GM23338 (cell line): Measurements from ENCODE around the genes ARHGAP30, KLHDC9, PPOX and ATF6.

DNA sequence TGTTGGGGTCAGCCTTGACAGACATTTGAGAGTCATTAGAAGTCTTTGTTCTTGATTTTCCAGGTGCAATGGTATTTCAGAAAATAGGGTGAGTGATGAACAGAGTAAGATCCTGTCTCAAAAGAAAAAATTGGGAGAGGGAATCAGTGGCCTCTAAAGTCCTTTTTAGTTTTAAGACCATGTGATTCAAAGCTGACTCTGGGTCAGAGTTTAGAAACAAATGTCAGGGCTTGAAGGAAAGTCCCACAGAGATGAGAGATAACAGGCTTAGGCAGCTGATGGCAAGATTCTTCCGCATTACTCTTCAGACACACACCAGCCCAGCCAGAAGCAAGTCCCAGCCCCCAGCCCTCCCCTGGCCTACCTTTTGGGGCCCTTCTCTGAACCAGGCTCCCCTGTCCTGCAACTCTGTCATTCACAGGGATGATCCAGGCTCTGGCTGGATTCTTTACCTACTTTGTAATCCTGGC, 13.2 kb upstream of the CASQ1 start:
- PRO-cap, result no peak
- RAMPAGE, long total RNA, result no peak

DNA sequence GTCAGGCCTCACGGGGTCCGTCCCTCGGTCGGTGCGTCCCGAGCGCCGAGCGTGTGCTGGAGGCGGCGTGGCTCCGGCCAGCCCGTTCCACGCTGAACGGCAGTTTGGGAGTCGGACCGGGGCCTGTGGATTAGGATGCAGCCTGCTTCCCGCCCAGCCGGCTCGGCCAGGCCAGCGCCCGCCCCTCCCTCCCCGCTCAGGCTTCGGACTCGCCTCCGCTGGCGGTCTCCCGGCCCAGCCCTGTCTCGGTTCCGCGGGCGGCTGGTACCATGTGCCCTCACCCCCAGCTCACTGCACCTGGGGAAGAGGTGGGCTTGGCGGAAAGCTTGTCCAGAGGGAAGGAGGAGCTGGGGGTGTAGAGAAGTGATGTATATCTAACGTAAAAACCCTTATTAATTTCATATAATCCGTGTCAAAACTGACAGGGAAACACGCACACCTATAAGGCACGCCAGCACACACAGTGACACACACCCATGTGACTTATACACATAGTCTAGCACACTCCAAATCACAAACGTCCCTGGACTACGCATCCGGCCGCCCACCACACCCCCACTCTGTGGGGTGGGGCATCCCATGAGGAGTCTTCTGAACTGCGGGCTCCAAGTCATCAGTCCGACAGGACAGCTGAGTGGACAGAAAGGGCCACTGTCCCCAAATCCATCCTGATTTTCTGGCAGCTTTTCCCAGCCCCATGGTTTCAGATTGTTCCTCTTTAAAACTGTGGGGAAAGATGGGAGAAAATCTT, 644 bp downstream of the PEA15 start:
- PRO-cap, result bidirectional peak, plus-strand start at position 102 of the sequence, minus-strand start at position 106 of the sequence; bidirectional peak, plus-strand start at position 616 of the sequence, minus-strand start at position 290 of the sequence
- RAMPAGE, long total RNA, result no peak

- PRO-cap, result no peak
- RAMPAGE, long total RNA, result no peak
These were observed 7.8 kb downstream of the VANGL2 start for GRCh38 chr1:160407682-160409022.

DNA sequence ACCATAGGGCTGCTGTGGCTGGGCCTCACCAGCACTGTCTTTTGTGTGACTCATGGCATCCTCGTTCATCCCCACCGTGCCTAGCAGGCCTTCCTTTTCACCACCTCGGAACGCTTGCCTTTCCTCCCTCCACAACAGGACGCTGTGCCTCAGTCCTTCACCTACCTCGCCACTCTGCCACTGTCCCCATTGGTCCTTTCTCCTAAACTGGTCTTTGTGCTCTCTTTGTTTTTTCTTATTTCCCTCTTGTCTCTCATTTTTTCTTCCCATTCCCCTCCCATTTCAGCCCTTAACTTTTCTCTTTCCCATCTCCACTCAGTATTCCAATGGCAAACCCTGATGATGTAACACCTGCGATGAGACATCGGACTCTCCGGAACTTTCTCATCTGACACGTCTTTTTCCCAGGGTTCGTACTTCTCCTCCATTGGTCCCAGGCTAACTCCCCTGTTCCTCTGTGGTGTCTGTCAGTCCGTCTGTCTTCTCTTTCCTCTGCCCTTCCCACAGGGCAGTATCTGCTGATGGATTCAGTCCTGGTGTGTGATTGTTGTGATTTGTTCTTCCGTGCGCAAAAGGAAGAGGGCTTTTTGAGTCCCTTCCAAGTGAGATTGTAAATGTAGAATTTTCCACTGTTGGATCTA, 27.6 kb downstream of the VANGL2 start:
- PRO-cap, result no peak
- RAMPAGE, long total RNA, result no peak

DNA sequence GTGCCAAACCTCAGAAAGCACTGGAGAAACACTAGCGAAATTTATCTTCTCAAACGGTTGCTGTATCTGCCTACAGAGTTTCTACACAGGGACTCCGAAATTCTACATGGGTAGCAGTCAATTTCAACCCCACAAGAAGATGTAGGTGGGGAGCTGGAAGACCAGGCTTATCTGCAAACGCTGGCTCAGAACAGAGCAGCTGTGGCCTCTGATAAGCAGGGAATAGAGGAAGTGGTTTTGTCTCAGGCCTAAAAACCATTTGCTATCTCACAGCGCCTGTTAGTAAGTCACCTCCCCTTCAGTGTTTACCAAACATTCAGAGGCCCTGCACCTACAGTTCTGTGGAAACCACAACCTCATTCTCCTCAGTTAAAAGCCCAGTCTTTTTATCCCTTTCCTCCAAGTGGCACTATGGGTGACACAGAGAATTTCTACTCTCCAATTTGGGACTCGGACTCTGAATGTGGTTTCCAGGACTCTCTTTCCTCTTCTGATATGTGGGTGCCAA, 17.1 kb upstream of the SLAMF6 start:
- PRO-cap, result no peak
- RAMPAGE, long total RNA, result no peak

DNA sequence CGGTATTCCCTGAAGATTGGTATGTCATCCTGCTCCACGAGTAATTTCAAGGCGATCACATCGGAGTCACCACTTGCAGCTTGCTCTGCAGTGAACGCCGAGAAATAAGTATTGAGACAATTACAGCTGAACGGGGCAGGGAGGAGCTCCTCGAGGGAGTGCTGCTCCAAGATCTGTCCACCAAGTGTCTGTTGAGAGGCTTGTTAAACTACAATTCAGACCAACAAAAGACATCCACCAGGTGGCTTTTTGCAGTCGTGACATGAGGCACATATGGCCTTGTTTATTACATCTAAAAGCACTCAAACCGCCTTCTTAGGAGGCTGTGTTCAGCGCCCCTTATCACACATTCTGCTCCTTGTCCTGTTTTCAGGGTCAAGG, 12.9 kb upstream of the CD48 start:
- PRO-cap, result no peak
- RAMPAGE, long total RNA, result no peak

GRCh38 chr1:160744039-160744832, 5.2 kb downstream of the SLAMF7 start:
- PRO-cap, result no peak
- RAMPAGE, long total RNA, result no peak

DNA sequence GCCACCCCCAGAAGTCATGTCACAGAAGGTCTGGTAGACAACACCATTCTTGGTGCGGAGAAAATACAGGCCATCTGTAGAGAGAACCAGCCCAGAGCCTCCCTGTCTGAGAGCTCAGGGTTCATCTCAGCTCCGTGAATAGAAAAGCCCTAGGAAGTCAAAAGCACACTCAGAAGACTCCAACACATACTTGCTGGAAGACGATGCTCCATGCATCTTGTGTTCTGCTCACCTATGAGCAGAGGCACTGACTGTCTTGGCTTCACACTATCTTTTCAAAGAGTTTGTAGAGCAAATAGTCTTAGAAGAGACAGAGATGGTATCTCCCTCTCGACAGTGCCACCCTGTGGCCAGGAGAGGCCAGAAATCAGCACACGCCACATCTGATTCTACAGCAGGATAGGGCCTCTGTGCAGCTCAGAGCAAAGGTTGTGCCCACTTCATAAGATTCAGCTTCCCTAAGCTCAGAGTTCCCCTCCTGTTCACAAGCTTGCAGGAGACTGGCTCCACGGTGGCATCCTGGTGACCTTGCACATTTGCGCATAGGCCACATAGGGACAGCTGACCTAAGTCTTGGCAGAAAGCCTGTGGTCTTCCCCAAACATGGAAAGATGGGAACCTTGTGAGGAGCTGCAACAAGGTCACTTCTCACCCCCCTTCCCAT, 3.3 kb downstream of the ITLN2 start:
- PRO-cap, result no peak
- RAMPAGE, long total RNA, result no peak

DNA sequence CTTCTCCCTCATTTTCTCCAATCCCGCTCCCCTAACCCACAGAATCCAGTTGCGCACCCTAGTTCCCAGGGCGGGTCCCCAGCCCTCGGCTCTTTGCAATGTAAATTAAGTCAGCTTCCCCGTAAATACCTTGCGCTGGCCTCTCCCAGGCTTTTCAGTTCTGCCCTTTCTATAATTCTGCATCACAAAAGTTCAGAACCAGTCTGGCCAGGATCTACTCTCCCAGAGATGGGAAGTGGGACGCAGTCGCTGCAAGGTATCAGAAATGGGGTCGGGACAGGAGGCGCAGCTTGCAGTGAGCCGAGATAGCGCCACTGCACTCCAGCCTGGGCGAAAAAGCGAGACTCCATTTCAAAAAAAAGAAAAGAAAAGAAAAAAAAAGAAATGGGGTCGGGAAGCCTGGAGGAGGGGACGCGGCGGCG, 27.0 kb upstream of the ITLN2 start:
- PRO-cap, result bidirectional peak, plus-strand start at position 262 of the sequence, minus-strand start at position 100 of the sequence
- RAMPAGE, long total RNA, result no peak

GRCh38 chr1:161046583-161047794, 1.2 kb upstream of the USF1 start:
- PRO-cap, result no peak
- RAMPAGE, long total RNA, result no peak

DNA sequence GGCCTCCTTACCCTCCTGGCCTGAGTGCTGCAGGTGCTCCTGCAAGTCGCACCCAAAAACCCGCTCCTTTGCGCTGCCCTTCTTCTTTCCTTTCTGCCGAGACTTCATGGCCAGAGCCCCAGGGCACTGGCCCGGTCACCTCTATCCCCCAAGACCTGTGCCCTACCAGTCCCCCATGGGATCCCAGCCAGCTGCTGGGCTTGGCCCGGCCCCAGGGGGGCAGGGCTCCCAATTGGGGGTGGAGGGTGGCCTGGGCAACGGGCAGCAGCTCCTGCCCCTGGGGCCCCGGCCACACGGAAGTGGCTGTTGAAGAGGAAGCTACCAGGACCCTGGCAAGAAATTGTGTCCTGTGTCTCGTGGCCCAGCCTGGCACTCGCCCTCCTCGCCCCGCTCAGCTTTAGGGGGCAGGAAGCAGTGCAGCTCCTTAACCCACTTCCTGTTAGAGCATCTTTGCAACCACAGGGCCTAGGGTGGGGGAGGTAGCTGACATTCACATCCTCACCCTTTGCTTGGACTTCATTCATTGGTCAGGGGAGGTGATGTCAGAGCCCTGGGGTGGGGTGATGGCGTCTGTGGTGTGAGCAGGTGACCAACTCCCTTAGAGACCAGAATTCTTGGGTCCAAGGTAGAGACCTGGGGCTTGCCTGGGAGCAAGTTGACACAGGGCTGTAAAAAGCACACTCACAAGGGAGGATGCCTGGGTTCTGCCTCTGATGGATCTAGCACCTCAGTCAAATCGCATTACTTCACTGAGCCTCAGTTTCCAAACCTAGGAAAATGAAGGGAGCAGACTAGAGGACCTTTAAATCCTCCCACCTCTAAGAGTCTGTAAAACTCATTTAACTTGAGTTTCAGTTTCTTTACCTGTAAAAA, at the start of gene ARHGAP30:
TSS of gene ARHGAP30 (minus strand) at position 375 of the 873 bp plus-strand sequence.
- PRO-cap, result no peak
- RAMPAGE, long total RNA, result no peak

GRCh38 chr1:161098086-161098858, at the start of gene KLHDC9:
Gene KLHDC9 (plus strand): TSS chr1:161098361.
- PRO-cap, result bidirectional peak, plus-strand start at chr1:161098451, minus-strand start at chr1:161098283
- RAMPAGE, long total RNA, result no peak

- PRO-cap, result no peak
- RAMPAGE, long total RNA, result no peak
These were observed 6.3 kb downstream of the NIT1 start for GRCh38 chr1:161123894-161124819.

- PRO-cap, result bidirectional peak, plus-strand start at chr1:161166435, minus-strand start at chr1:161166281; bidirectional peak, plus-strand start at chr1:161166770, minus-strand start at chr1:161166736; bidirectional peak, plus-strand start at chr1:161166848, minus-strand start at chr1:161166837
- RAMPAGE, long total RNA, result no peak
These were observed at the start of gene PPOX for GRCh38 chr1:161166180-161166913. Gene PPOX (plus strand): TSS chr1:161166426.

- PRO-cap, result no peak
- RAMPAGE, long total RNA, result no peak
These were observed 712 bp downstream of the PPOX start for GRCh38 chr1:161166914-161167362.

DNA sequence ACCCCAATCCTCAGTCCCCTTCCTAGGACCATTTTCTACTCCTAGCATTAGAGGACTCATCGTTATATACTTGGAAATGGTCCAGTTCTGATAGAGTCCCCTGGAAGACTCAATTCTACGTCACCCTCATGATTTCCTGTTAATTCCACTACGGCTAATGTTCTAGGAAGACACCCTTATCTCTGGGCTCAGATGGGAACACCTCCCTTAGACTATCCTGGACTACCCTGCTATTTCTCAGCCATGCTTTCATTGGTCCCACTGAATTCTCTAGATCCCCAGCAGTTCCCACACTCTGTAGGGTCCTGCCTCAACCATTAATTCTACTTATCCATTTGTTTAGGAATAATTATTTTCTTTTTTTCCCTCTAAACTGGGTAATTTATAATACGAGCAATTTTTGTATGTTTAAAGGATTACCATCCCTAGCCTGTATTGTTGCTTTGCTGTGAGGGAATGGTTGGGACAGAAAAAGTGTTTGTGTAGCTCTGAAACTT, 7.2 kb downstream of the FCGR3B start:
- PRO-cap, result no peak
- RAMPAGE, long total RNA, result no peak

GRCh38 chr1:161765907-161767072, at the start of gene ATF6:
Gene ATF6 (plus strand): TSS chr1:161766320.
- PRO-cap, result bidirectional peak, plus-strand start at chr1:161766324, minus-strand start at chr1:161766147; unidirectional peak, minus-strand start at chr1:161766645
- RAMPAGE, long total RNA, result no peak

DNA sequence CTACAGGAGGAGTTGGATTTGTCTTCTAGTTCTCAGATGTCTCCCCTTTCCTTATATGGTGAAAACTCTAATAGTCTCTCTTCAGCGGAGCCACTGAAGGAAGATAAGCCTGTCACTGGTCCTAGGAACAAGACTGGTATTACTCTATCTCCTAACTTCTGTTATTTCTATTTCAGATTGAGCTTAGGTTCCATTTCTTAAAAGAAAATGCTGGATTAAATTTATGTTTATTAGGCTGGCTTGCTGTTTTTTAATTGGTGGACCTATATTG, 25.2 kb downstream of the ATF6 start:
- PRO-cap, result no peak
- RAMPAGE, long total RNA, result no peak

- PRO-cap, result no peak
- RAMPAGE, long total RNA, result no peak
These were observed 65.5 kb downstream of the ATF6 start for GRCh38 chr1:161831685-161831971.

GRCh38 chr1:161877053-161877928, 111.2 kb downstream of the ATF6 start:
- PRO-cap, result no peak
- RAMPAGE, long total RNA, result no peak